ENCODE data around the gene SLC25A30.

- PRO-cap, result no peak
Measured at GRCh38 chr13:45130499-45130993, 10.2 kb downstream of the GTF2F2 start.

- PRO-cap, result no peak
Measured at GRCh38 chr13:45332117-45332797, 8.7 kb downstream of the TPT1 start.

GRCh38 chr13:45378706-45379356, 37.8 kb upstream of the TPT1 start:
- PRO-cap, result no peak

DNA sequence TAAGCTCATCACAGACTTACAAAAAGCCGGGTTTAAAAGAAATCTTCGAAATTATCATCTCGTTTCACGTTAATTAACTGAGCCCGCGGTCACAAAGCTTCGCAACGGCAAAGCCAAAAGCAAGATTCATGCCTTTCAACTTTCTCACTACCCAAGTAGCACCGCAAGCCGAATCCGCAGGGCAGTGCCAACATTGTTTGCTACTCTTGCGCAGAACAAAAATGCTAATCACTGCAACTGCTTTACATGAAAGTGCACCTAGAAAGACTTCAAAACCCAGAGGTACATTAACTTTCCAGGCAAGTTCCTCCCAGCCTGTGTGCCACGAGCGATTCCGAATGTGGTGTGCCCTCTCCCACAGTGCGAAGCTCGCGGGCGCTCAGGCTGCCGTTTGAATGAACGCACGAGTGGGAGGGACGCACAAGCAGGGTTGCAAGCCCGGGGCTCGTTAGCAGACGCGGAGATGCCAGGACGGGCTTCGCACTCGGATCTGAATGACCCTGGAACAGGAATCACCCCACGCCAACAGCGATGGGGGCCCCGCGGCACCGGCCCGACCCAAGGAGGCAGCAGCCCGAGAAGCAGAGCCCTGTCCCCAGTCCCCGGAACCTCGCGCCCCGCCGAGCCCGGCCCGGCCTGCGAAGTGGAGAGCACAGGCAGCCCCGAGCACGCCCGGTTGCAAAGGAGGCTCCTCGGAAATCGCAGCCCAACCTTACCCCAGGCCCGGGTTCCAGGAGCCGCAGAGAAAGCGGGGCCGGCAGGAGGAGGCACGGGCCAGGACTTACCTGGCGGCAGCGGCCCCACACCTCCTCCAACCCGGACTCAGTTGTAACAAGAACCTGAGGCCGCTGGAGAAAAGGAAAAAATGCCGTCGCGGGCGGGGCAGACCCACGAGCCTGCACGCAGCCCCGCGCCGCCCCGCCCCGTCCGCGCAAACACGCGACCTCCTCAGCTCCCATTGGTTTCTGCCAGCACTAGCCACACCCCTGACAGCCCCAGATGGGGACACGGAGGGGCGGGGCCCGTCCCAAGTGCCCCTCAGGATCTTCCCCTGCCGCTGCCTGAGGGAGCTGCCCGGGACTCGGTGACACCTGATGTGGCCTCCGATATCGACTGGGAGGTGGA, at the start of gene SLC25A30:
TSS of gene SLC25A30 (minus strand) at position 859 of the 1,125 bp plus-strand sequence.
- PRO-cap, result unidirectional peak, plus-strand start at position 451 of the sequence; bidirectional peak, plus-strand start at position 740 of the sequence, minus-strand start at position 703 of the sequence; bidirectional peak, plus-strand start at position 1,064 of the sequence, minus-strand start at position 830 of the sequence

DNA sequence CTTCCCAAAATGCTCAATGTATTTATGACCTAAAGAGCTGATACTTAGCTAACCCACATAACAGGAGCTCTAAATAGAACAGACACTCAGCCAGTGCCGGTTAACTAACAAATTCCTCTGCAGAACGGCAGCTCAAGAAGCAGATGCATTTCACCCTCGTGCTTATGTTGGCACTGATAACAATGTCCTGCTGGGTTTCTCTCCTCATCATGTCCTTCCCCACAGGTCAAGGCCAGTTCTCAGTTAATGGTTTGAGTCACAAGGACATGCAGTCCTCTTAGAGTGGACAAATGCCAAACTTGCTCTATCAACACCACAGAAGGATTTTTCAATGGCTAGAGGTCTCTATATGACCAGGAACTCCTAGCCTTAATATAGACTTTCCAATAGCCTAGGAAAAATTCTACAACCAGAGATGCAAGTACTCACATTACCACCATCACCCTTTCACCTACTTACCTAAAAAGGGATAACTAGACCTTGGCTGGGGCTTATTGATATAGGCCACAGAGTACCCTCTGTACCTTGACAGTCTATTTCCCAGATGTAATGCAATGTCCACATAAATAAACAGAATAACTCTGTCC, 22.3 kb upstream of the SLC25A30 start:
- PRO-cap, result no peak

- PRO-cap, result no peak
Measured at GRCh38 chr13:45511542-45511893, 46.8 kb downstream of the COG3 start.

DNA sequence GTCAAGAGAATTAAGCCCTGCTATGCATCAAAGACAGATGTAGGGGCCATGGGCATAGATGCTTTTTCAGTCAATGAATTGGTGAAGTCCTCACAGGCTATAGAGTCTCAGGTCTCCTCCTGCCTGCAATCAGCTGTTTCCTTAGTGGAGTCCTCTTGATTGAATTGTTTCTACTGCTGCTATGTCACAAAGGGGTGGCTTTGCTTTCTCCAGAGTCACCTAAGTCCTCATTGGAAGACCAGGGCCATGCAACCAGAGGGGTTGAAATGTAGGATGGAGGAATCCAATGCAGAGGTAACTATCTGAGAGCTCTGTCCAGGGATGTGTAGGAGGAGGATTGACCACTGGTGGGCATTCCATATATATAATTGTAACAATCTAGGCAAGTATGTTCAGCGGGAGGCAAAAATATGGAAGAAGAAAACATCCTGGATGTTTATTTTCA, 1.2 kb downstream of the CBY2 start:
- PRO-cap, result no peak

GRCh38 chr13:45979666-45980072, 72.9 kb downstream of the ZC3H13 start:
- PRO-cap, result no peak

DNA sequence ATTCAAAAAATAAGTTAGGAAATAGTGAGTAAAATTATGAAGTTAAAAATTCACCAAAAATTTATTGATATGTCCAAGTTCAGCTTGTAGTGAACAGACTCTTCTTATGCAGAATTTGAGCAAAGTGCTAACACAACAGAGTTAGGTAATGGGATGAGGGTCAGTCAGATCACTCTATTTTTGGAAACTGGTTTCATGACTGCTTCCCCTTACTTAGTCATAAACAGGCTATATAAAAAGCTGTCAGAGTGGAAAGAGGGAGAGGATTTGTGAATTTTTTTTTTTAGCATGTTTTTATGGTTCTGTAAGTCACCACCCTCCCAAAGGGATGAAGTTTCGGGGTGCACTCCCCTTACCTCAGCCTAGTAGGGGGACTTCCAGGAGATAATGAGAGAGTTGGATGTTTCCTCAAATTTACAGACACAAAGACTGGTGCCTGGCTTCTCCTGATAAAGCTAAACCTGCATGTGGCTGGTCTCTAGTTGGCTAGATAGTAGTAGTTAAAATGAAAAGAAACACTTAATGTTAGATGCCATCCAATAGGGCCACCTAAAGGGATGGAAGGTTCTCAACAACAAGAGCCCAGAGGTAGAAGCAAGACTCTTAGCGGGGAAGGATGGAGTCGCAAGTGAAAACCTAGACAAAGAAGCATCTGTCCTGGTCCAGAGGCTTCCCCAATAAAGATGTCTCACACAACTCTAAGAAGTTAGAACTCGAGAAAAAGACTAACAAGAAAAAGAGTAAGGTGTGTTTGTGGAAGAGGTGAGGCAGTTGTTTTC, 4.4 kb downstream of the CPB2 start:
- PRO-cap, result no peak

GRCh38 chr13:46101987-46102469, 2.8 kb downstream of the CPB2 start:
- PRO-cap, result no peak

- PRO-cap, result no peak
Measured at GRCh38 chr13:46122237-46122663, 17.4 kb upstream of the CPB2 start.

GRCh38 chr13:46148149-46148685, 33.8 kb downstream of the LCP1 start:
- PRO-cap, result no peak

GRCh38 chr13:46385584-46386167, 1.4 kb downstream of the RUBCNL start:
- PRO-cap, result no peak

GRCh38 chr13:46403807-46404242, 16.8 kb upstream of the RUBCNL start:
- PRO-cap, result no peak

GRCh38 chr13:46617225-46617868, 64.4 kb downstream of the LRCH1 start:
- PRO-cap, result no peak

DNA sequence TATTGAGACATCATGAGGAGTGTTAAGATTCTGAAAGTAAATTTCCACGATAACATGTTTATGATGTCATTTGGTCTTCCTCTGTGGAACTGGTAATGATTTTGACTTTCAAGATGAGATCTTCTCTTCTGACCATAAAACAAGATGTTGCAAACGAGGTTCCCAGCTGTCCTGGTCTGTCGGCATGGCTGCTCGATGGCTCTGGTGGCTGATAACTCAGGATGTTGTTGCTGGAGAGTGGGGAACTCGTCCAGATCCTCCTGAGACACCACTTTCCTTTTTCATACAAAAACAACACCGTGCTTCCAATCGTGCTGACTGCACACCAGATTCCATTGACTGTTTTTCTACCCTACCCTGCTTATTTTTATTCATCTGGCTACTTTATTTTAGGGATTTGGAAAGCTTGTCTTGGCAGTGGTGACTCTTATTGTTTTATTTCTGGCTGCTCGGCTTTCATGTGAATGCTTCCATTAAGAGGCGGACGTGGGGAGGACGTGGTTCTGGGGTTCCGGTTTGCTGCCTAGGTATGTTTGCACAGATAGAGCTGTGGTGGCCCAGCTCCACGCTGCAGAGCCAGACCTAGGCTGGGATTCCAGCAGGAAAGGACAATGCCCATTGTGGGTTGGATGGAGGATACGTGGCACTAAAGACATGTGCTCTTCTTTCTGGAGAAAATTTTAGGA, 88.6 kb downstream of the LRCH1 start:
- PRO-cap, result no peak

DNA sequence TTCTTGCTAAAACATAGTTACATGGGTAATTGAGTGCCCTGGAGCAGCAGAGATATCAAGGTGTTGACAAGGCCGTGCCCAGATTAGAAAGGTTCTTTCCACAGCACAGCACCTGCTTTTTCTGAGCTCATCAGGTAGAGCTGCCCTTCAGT, 114.1 kb downstream of the LRCH1 start:
- PRO-cap, result no peak

DNA sequence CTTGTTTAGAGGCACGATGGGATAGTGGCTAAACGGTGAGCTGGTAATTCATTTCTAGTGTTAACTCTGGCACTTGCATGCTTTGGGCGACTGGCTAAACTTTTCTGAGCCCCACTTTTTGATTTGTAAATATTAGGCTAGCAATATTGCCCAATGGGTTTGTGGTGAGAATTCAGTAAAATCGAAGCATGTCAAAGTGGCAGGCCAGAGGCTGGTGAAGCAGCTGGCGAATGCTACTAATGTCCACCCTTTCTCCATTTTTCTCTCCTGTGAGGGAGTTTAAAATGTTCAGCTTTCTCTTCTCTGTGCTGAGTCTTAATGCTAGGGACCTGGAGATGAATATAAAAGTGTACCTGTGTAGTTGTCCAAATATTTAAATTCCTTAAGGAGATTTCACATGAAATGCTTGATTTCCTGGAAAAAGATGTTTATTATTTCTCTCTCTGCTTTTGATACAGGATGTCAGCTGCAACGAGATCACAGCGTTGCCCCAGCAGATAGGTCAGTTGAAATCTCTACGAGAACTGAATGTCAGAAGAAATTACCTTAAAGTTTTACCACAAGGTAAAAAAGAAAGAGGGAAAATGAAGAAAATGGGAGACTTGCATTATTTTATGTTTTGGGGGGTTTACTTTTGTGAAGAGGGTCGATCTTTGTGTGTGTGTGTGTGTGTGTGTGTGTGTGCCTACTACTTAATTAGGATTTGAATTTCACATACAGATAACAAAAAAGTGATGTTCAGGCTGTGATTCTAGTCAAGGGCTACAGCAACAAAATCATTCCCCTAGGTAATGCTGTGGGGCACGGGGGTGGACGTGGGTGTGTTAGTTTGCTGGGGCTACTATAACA, 115.5 kb downstream of the ESD start:
- PRO-cap, result no peak

DNA sequence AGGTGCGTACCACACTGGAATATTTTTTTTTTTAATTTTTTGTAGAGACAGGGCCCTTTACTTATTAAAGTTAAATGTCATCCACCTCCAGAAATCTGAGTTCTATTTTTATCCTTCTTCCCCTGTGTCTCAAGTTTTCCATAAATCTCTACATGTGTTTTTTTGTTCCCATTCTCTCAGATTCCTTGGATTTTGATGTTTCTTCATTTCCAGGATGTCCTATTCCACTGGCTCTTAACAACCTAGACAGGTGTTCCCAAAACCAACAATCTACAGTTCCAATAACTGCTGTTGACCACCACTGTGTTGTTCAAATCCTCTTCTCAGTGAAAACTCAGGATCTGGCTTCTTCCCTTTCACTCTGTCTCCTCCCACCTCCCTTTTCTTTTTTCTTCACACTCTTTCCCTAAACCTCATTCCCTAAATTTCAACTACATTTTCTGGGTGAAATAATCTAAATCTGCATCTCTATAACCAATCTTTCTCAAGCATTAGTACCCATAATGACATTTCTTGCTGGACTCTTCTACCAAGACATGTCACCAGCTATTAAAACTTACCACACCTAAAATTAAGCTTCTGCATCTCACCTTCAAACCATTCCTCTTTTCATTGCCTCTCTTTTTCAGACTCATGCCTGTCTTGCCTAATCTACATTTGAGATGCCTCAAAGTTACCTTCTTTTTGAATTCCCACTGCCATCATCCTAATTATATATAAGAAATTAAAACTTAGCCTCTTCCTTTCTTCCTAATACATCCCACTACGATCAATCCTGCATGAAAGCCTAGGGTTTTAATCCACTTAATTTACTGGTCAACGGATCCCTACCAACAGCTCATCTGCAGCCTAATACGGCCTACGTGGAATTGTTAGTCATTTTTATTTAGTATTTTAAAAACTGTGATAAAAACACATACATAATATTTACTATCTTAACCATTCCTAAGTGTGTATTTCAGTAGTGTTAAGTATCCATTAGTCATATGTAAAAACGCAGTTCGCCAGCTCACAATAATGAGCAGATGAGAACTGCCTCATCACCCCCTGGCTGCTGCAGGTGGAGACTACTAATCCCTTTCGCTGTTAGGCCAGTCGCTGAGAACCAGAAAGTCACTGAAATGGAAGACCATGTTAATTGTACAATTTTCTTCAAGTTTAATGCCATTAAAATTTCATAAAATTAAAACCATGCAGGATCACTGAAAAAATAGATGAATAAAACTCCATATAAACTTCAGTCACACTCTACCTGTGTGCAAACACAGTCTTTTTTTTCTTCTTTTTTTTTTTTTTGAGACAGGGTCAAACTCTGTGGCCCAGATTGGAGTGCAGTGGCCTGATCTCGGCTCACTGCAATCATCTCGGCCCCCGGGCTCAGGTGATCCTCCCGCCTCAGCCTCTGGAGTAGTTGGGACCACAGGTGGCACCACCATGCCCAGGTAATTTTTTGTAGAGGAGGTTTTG, 2.0 kb downstream of the ESD start:
- PRO-cap, result no peak

- PRO-cap, result no peak
Measured at GRCh38 chr13:47546155-47546686, 454.9 kb downstream of the SUCLA2 start.